Mononuclear cell (primary cell): Measurements from ENCODE around the genes KCNQ5, OOEP and CD109.

DNA sequence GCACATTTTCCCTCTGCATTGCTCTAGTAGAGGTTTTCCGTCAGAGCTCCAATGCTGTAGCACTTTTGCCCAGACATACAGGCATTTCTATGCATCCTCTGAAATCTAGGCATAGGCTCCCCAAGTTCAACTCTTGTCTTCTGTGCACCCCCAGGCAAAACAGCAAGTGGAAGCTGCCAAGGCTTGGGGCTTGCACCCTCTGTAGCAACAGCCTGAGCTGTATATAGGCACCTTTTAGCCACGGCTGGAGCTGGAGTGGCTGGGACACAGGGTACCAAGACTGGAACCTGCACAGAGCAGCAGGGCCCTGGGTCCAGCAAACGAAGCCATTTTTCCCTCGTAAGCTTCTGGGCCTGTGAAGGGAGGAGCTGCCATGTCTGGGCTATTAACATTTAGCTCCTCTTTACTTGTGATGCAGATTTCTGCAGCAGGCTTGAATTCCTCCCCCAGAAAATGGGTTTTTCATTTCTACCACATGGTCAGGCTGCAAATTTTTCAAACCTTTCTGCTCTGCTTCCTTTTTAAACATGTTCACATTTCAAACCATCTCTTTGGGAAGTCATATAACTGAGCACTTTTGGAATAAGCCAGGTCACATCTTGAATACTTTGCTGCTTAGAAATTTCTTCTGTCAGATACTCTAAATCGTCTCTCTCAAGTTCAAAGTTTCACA is 596.1 kb upstream of the ADGRB3 start:
- RRBS = no CpG with 5 or more reads among the region's 5 CpGs

DNA sequence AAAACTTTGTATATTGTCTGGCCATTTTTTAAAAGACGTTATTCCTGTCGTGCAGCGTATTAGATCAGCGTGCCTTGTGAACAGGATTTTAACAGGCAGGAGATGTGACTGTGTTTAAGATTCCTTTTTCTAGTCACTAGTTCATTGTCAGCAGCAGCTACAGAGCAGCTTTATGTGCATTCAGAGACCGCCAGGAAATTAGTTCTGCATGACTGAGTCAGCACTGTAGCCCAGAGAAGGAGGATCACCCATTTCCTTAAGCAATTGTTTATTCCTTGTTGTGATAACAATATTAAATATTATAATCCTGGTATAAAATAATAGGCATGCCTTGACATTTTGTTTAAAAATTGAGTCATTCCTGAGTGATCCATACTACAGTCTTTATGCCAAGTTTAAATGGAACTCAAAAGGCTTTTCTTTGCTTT is 75.3 kb upstream of the ADGRB3 start:
- RRBS = no CpG with 5 or more reads among the region's 5 CpGs

GRCh38 chr6:68757741-68758108 is 122.6 kb downstream of the ADGRB3 start:
- RRBS = no CpG with 5 or more reads among the region's 1 CpG

DNA sequence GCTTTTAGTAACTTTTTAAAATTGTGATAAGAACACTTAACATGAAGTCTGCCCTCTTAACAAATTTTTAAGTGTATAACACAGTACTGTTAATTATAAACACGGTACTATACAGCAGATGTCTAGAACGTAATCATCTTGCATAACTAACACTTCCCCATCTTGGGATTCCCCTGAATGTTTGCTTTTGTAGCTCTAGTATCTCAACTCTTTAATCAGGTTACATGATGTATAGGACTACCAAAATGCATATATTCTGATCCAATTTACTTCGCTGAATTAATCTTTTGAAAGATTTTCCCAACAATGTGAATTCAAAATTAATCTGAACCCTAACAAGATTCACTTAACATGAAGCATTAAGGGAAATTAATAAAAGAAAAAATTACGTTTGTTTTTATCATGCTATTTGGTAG is 15.0 kb downstream of the COL19A1 start:
- RRBS = no CpG with 5 or more reads among the region's 4 CpGs

GRCh38 chr6:71391765-71392508 is 103.3 kb downstream of the OGFRL1 start:
- RRBS = no CpG with 5 or more reads among the region's 2 CpGs

DNA sequence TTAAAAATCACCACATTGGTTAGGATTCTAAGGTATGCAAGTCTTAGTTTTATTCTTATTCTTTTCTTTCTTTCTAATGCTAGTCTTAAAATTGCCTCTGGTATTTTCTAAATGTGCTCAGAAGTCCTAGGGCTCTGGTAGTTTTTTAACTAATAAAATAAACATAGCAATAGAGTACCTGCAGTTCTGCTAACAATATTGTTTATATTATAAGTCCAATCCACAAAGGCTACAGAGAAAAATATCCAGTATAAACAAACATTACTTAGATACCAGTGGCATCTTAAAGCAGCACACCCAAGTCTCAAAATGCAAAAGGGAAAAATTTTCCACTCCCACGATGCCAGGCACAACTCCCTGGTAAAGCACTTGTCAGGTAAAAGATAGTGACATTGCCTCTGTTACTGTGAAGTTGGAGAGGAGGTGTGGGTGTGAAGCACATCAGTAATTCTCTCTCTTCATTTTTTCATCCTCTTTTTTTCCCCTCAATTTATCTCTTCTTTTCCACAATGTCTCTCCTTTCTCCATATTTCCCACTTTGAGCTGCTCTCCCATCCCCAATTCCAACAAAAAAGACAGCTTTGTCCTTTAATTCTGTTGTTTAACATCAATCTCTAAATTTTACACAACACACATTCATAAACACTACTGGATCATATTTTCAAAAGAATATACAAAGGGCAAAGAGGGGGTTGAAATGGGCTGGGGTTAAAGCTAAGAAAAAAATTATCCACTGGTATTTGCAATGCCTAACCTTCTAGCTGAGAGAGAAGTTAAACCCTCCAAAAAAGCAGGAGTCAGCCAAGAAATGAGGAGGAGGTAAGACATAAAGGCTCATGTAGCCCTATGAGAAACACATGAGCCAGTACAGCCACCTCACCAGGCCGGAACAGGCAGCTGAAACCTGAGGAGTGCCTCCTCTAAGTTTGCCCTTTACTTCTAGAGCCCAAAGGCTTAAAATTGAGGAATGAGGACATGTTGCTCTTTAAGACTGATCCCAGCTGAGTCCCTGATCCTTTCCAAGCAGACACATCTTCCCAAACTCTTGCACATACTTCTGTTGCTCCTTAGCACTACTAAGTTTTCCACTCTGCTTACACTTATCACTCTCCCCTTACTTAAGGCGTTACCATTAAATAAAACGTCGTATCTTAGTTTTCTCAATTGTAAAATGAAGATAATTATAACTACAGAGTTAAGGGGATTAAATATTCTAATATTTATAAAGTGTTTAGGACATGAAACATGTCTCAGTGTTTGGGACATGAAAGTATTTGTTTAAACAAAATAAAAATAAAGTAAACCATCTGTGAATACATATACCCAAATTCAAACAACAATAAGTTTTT is 123.7 kb downstream of the OGFRL1 start:
- RRBS = no CpG with 5 or more reads among the region's 5 CpGs

DNA sequence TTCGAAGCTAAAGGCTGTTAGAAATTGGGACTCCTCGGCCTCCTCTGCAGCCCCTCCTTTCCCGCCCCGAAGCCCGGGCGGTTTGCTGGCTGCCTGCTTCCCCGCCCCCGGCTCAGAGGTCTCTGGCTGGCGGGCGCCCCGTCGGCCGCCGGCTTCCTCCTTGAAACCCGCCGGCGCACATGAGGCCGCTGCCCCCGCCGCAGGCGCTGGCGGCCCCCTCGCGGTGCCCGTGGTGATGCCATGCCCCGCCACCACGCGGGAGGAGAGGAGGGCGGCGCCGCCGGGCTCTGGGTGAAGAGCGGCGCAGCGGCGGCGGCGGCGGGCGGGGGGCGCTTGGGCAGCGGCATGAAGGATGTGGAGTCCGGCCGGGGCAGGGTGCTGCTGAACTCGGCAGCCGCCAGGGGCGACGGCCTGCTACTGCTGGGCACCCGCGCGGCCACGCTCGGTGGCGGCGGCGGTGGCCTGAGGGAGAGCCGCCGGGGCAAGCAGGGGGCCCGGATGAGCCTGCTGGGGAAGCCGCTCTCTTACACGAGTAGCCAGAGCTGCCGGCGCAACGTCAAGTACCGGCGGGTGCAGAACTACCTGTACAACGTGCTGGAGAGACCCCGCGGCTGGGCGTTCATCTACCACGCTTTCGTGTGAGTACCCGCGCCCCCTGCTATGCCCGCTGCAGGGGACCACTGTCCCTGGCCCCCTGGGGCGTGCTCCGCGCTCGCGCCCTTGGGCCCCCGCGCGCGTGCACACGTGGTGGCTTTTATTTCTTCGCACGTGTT is at the start of gene KCNQ5:
Gene KCNQ5 (plus strand): TSS at position 115 of the 773 bp plus-strand sequence.
- RRBS = 2% methylated on average over 36 of the region's 87 CpGs

GRCh38 chr6:72654061-72654699 is 32.3 kb downstream of the KCNQ5 start:
- RRBS = no CpG with 5 or more reads among the region's 3 CpGs

- RRBS = no CpG with 5 or more reads among the region's 4 CpGs
Measured at GRCh38 chr6:72732227-72733319, 110.7 kb downstream of the KCNQ5 start.

DNA sequence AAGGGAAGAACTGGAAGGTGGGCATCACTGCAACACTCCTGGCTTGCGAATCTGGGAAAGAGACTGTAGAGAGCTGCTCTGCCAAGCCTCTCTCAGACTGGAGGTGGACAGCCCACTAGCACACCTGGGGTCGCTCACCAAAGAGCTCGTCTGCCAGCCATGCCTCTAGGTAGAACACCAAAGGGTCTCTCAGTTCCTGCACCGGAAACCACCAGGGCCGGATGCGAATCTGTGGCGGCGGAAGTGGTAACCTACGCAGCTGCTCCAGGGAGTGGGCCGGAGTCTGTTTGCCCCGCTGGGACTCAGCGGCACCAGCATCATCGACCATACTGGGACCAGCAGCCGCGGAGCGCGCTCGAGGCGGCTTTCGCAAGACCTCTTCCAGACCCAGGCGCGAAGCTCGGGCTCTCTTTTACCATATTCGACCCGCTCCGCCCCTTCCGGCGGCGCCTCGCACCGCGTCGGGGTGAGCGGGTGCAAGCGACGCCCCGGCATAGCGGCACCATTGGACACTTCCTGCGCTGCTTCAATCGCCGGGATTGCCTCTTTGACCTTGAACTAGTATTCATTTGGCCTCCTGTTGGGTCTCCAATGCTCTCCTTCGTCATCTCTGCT is at the start of gene OOEP:
Gene OOEP (minus strand): TSS at position 433 of the 615 bp plus-strand sequence.
- RRBS = 95% methylated on average over 21 of the region's 42 CpGs

GRCh38 chr6:73475765-73476272 is 14.3 kb downstream of the MTO1 start:
- RRBS = no CpG with 5 or more reads among the region's 10 CpGs

GRCh38 chr6:73579221-73579871 is 58.5 kb upstream of the EEF1A1 start:
- RRBS = no CpG with 5 or more reads among the region's 7 CpGs

DNA sequence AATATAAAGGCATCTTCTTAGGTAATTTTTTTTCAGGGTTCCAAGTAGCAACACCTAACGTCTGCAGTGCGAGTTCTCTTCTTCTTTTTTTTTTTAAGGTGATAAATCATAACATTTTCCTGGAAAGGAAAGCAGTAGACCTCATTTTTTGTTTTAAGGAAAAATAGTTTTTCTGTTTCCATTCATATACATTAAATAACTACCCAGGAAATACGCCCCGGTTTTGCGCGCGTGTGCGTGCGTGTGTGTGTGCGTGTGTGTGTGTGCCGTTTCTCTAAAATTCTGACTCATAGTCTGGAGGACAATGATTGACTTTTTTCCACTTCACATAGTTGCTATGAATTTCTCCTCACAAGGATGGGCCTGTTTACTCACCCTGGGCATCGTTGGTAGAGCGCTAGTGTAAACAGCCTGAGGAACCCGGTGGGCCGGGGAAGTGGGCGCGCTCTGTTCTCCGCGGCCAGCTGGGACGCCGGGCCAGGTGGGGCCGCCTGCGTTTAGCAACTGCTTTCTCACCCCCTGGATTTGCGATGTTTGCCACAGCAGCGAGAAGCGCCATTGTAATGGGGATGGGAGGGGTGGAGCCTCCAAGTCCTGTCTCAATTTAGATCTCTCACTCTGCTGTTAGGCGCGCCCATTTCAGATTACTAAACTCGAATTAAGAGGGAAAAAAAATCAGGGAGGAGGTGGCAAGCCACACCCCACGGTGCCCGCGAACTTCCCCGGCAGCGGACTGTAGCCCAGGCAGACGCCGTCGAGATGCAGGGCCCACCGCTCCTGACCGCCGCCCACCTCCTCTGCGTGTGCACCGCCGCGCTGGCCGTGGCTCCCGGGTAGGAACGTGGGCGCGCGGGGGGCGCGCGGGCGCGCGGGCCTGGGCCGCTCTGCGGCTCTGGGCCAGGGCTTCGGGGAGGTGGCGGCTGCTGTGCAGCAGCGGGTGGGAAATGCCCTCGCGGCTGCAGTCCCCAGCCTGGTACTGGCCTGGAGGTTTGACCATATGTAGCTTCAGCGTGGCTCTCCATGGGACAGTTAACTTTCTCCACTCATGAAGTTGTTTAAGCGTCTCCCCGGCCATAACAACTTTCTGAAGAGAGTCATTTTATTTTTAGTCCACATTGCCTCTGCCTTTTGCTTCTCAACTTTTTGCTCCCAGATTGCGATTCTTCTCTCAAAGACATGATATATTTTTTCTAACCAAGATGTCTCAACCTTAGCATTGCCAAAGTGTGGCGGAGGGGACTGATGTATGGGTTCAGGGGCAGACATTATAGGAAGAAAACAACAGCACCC is at the start of gene CD109:
Gene CD109 (plus strand): TSS at position 747 of the 1,290 bp plus-strand sequence.
- RRBS = under 1% methylated on average over 18 of the region's 68 CpGs

DNA sequence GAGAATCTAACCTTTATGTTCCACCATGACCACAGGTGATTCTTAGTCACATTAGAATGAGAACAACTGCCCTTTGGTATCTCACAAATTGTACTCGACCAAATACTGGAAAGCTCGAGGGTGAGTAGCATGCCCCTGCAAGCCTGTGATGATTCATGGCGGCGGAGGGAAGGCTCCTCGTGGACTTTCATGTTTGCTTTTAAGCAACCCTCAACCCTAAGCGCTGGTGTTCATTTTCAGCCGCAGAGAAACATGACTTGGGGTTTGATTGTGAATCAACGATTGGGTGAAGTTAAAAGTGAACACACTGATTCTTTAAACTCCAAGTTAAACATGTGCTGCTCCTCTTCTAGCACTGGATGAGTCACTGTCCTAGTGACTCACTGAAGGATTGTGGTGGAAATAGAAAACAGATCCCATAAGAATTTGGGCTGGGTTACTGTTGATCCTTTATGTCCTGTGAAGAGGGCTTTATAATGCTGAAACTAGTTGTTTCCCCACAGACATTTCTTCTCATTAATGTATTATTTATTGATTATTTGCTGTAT is 8.3 kb downstream of the CD109 start:
- RRBS = no CpG with 5 or more reads among the region's 8 CpGs

- RRBS = no CpG with 5 or more reads among the region's 31 CpGs
Measured at GRCh38 chr6:73840626-73841694, 145.0 kb downstream of the CD109 start.

DNA sequence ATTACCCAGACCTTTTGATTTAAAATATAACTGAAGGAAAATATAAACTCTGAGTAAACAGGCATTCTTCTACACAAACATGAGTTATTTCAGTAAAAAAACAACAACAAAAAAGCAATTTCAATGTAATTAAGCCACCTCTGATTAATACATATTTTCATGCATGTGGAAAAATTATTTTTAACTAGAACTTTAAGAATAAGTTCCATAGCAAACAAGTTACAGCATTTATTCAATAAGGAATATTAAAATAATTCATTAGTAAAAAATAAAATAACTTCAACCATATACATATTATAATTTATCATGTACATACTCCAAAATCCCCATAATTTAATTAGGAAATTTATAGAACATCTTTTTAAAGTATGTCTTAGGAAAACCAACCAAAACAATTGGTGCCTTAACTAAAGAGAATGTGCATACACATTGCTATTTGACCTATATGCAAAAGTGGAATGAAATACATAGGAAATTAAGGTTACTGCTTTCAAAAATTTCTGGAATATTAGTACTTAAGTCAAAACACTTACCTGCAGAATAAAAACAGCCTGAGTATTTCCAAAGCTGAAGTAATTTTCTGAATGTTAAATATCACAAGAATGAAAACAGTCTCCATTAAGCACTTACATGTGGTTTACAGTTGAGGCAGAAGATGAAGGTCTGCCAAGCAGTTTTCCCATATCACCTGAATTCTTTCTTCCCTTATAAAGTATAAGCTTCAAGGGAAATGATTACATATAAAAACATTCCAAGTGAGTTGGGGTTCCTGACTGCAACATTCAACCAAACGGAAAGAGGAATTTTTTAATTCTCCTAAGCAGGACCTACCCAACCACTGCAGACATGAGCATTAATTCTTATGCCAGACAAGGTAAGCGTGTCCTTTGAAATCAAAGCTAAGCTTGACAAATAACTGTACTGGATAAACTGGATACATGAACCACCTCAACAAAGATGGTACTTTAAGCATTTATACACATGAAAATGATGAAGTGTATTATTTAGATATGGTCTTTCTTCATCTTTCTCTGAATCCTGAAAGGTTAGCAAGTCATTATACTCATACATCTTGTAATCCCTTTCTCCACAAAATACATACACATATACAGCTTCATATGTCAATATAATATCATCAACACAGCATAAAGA is 11.4 kb upstream of the COX7A2 start:
- RRBS = no CpG with 5 or more reads among the region's 2 CpGs

DNA sequence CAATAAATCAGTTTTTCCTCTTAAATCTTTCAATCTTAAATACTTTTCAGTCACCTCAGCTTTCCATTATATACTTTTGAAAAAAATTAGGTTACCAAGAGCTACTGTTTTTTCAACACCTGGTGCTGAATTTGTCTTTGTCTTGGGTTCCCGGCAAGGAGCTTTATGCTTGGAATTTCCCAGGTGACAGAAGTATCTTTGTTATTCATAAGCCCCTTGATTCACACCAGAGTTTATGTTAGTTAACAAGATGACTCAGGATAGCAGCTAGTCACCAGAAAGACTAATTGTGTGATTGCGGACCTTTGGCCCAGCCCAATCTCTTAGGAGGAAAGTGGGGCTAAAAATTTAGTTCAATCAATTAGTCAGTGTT is 16.5 kb downstream of the TMEM30A start:
- RRBS = no CpG with 5 or more reads among the region's 2 CpGs

DNA sequence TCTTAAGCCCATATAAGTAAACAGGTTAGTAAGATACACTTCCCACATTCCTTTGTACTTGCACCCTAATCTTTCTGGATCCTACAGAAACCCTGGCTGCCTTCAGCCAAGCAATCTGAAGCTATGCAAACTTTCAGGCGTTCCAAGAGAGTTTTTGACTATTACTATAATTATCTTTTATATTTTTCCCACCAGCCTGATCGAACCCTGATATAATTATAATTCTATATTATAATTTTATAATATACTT is 182.0 kb downstream of the MEI4 start:
- RRBS = no CpG with 5 or more reads among the region's 2 CpGs

- RRBS = no CpG with 5 or more reads among the region's 1 CpG
Measured at GRCh38 chr6:77839037-77839398, 186.2 kb downstream of the MEI4 start.

GRCh38 chr6:78858773-78859096 is 8.6 kb upstream of the IRAK1BP1 start:
- RRBS = no CpG with 5 or more reads among the region's 5 CpGs